ENCODE results near the genes SLFNL1 and PPCS.

GRCh38 chr1:40990329-40990861 is 10.9 kb downstream of the CTPS1 start:
- PRO-cap: no peak
- RAMPAGE, long total RNA, 2 experiments: no peak in any of the 2 experiments

- PRO-cap: no peak
- RAMPAGE, long total RNA, 2 experiments: no peak in any of the 2 experiments
Observed at GRCh38 chr1:41008360-41009001, 13.0 kb downstream of the SLFNL1 start.

GRCh38 chr1:41014843-41015552 is 6.5 kb downstream of the SLFNL1 start:
- PRO-cap: no peak
- RAMPAGE, long total RNA, 2 experiments: no peak in any of the 2 experiments

DNA sequence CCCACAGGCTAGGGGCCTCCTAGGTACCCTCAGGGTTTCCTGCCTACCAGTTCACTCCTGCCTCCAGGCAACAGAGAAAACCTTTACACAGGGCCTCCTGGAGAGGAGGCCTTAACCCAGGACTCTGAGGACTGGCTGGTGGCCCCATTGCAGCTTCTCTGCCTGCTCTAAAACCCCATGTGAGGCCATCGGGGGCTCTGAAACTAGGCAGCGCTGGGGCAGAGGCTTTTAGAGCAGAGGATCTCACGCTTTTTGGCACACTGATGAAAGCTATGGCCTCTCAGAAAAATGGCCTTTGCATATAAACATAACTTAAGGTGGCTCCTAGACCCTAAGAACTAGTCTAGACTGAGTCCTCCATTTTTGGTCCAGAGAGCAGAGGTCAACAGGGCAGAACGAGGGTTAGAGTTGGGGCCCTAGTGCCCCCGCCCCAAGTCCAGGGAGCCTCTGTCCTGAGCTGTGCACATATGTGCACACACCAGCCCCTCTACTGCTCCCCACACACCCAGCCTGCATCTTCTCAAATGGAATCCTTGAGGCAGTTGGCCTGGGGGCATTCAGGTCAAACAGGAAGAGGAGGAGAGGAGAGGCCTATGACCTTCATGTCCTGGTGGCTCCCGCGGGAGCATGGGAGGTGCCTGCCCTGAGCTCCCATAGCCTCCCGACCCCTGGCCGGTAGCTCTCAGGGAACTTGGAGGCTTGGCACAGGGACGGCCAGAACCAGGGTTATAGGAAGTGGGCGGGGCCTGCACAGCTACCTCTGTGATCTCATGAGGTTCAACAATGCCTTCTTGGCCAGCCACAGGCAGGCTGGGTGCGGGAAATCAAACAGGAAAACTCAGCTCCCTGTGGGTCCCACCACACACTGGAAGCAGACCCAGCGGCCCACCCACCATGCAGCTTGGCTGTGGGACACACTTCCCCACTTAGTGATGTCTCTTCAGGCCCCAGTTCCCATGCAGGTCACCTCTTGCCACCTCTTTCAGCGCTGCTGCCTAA is at the start of gene SLFNL1:
Gene SLFNL1, minus strand, starts transcription at position 701 of the 999 bp plus-strand sequence.
- PRO-cap: no peak
- RAMPAGE, long total RNA, 2 experiments: no peak in any of the 2 experiments

DNA sequence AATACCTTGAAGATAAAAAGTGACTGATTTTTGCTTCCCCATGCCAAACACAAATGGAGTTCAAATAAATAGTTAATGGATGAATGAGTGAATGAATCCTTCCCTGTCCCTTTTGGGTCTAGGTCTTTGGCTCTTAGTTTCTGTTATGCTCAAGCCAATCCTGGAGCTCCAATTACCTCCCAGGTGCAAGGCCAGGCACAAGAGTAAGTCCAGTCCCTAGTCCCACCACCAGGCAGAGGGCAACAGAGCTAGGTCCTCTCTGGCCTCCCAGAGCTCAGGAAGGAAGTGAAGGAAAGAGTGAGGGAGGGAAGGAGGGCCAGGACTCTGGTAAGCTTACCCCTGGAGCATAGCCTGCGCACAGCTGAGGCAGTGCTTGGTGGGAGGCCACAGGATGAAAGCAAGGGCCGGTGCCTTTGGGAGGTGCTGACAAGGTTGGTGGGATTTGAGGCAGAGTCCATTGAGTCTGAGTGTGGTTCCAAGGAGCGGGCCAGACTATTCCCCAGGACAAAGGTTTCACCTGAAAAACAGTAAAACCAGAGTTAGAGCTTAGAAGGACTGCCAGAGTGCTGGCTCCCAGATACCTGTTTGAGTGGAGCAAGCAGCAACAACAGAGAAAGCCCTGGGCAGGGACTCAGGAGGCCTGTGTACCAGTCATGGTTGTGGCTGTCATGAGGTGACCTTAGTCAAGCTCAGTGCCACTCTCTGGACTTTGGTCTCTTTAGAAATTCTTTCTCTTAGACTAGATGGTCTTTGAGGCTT is 15.7 kb upstream of the SLFNL1 start:
- PRO-cap: no peak
- RAMPAGE, long total RNA, 2 experiments: no peak in any of the 2 experiments

DNA sequence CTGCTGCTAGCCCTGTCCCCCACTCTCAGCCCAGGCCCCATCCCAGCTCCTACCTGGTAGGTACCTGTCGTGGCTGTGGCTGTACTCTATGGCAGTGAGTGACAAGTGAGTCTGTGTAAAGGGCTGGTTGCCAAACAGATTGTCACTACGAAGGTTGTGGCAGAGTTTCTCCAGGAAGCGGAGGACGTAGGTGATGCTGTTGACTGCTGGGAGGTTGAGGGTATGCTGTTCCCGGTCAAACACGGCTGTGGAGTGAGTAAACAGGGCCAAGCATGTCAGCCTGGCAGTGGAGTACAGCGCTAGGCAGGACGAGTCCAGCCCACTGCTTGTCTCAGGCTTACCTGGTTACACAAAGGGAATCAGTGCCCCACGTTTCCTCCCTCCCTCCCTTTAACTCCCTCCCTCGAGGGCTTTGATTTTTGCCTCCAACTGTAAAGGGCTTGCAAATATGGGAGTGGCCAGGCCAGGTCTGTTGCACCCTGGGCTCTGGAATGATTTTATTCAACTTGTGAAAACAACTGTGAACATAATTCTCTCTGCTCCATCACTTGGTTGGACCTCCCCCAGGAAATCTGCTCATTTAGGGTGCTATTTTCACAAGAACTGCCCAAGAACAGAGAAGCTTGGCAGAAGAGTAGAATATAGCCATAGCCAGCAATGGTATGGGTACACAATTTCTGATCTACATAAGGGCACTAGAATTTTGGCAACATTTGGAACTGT is 25.0 kb upstream of the SLFNL1 start:
- PRO-cap: no peak
- RAMPAGE, long total RNA, 2 experiments: no peak in any of the 2 experiments

DNA sequence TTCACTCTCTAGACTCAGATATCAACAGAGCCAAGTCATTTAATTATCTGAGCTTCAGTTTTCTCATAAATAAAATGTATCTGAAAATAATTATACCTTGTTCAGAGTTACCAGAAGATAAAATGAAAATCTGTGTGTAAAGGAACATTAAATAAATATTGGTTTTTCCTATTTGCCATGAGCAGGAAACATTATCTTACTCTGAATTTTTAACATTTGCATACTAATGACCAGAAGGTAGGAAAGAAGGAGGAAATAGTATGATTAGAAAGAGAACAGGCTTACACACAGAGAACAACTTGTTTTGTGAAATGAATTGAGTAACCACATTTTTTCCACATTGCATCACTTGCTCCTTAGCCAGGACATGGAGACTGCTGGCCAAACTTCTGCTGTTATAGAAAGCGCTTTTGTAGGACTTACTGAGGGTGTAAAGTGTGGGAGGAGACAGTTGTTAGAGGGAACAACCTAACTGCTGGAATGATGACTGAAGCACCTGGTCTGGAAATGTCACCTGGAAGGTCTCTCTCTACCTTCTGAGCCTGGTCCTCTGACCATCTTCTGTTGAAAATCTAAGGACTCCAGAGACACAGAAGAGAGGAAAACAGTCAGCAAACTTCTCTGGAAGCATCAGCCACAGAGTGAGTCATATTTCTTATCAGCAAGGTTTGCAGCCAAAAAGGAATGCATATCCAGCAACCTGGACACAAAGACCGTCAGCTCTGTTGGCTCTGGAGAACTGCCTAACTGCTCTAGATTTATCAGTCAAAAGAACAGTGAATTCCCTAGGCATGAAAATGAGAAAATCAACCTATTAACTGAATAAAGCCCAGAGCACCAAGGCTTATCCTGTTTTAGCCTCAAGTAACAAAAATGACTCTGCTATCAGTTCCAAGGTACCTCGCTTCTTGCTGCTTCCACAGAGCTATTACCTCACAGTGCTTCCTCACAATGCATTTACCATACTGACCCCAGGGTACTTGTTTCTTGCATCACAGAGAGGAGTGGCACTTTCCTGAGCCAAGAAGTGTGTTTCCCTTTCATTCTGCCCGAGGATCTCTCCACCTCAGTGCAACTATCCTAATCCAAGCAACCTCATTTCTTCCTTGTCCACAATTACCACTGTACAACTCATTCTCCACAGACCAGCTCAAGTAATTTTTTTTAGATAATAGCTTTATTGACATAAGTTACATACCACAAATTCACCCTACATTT is 88.0 kb upstream of the SLFNL1 start:
- PRO-cap: no peak
- RAMPAGE, long total RNA, 2 experiments: no peak in any of the 2 experiments

DNA sequence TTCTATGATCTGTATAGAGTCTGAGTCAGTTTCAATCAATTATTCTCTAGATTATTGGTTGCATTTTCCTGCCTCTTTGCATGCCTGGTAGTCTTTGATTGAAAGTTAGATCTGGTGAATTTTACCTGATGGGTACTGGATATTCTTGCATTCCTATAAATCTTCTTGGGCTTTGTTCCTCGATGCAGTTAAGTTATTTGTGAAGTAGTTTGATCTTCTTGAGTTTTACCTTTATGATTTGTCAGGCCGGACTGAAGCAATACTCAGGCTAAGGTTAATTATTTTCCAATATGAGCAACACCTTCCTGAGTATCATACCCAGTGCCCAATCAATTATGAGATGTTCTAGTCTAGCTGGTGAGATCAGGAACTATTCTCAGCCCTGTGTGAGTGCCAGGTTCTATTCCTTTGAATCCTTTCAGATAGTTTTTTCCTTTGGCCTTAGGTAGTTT is 92.6 kb downstream of the SCMH1 start:
- PRO-cap: no peak
- RAMPAGE, long total RNA, 2 experiments: no peak in any of the 2 experiments

GRCh38 chr1:41166068-41166392 is 76.1 kb downstream of the SCMH1 start:
- PRO-cap: no peak
- RAMPAGE, long total RNA, 2 experiments: no peak in any of the 2 experiments

GRCh38 chr1:41482127-41483011 is 2.1 kb downstream of the EDN2 start:
- PRO-cap: no peak
- RAMPAGE, long total RNA, 2 experiments: no peak in any of the 2 experiments

GRCh38 chr1:41498697-41499303 is 14.3 kb upstream of the EDN2 start:
- PRO-cap: no peak
- RAMPAGE, long total RNA, 2 experiments: no peak in any of the 2 experiments

DNA sequence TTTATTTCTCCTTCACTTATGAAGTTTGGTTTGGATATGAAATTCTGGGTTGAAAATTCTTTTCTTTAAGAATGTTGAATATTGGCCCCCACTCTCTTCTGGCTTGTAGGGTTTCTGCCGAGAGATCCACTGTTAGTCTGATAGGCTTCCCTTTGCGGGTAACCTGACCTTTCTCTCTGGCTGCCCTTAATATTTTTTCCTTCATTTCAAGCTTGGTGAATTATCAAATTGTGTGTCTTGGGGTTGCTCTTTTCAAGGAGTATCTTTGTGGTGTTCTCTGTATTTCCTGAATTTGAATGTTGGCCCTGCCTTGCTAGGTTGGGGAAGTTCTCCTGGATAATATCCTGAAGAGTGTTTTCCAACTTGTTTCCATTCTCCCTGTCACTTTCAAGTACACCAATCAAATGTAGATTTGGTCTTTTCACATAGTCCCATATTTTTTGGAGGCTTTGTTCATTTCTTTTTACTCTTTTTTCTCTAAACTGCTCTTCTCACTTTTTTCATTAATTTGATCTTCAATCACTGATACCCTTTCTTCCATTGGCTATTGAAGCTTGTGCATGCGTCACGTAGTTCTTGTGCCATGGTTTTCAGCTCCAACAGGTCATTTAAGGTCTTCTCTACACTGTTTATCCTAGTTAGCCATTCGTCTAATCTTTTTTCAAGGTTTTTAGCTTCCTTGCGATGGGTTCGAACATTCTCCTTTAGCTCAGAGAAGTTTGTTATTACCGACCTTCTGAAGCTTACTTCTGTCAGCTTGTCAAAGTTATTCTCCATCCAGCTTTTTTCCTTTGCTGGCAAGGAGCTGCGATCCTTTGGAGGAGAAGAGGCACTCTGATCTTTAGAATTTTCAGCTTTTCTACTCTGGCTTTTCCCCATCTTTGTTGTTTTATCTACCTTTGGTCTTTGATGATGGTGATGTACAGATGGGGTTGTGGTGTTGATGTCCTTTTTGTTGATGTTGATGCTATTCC is 69.5 kb upstream of the EDN2 start:
- PRO-cap: no peak
- RAMPAGE, long total RNA, 2 experiments: no peak in any of the 2 experiments

GRCh38 chr1:41623255-41623631 is 138.8 kb upstream of the EDN2 start:
- PRO-cap: no peak
- RAMPAGE, long total RNA, 2 experiments: no peak in any of the 2 experiments

DNA sequence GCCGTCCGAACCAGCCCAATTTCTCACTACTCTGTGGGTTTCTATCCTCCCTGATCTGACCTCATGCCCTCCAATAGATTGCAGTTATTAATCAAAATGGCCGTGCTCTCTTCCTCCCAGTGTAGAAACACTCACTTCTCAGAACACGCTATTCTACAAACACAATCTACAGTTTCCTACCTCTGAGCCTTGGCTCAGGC is 147.1 kb upstream of the EDN2 start:
- PRO-cap: no peak
- RAMPAGE, long total RNA, 2 experiments: no peak in any of the 2 experiments

GRCh38 chr1:41672094-41673052 is 187.9 kb upstream of the EDN2 start:
- PRO-cap: no peak
- RAMPAGE, long total RNA, 2 experiments: no peak in any of the 2 experiments

- PRO-cap: no peak
- RAMPAGE, long total RNA, 2 experiments: no peak in any of the 2 experiments
Observed at GRCh38 chr1:41890755-41891909, 27.6 kb downstream of the HIVEP3 start.

- PRO-cap: no peak
- RAMPAGE, long total RNA, 2 experiments: no peak in any of the 2 experiments
Observed at GRCh38 chr1:41955287-41956094, 36.8 kb upstream of the HIVEP3 start.

DNA sequence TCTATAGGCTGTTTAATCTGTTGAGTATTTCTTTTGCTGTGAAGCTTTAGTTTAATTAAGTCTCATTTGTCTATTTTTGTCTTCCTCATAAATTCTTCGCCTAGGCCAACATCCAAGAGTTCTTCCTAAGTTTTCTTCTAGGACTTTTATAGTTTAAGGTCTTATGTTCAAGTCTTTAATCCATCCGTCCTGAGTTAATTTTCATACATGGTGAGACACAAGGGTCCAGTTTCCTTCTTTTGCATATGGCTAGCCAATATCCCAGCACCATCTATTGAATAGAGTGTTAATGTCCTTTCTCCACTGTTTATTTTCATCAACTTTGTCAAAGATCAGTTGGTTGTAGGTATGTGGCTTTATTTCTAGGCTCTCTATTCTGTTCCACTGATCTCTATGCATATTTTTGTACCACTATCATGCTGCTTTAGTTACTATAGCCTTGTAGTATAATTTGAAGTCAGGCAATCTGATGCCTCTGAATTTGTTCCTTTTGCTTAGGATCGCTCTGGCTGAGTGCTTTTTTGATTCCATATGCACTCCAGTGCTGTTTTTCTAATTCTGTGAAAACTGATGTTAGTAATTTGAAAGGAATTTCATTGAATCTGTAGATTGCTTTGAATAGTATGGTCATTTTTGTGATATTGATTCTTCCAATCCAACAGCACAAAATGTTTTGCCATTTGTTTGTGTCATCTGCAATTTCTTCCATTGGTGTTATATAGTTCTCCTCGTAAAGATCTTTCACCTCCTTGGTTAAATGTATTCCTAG is 38.6 kb downstream of the FOXJ3 start:
- PRO-cap: no peak
- RAMPAGE, long total RNA, 2 experiments: no peak in any of the 2 experiments

DNA sequence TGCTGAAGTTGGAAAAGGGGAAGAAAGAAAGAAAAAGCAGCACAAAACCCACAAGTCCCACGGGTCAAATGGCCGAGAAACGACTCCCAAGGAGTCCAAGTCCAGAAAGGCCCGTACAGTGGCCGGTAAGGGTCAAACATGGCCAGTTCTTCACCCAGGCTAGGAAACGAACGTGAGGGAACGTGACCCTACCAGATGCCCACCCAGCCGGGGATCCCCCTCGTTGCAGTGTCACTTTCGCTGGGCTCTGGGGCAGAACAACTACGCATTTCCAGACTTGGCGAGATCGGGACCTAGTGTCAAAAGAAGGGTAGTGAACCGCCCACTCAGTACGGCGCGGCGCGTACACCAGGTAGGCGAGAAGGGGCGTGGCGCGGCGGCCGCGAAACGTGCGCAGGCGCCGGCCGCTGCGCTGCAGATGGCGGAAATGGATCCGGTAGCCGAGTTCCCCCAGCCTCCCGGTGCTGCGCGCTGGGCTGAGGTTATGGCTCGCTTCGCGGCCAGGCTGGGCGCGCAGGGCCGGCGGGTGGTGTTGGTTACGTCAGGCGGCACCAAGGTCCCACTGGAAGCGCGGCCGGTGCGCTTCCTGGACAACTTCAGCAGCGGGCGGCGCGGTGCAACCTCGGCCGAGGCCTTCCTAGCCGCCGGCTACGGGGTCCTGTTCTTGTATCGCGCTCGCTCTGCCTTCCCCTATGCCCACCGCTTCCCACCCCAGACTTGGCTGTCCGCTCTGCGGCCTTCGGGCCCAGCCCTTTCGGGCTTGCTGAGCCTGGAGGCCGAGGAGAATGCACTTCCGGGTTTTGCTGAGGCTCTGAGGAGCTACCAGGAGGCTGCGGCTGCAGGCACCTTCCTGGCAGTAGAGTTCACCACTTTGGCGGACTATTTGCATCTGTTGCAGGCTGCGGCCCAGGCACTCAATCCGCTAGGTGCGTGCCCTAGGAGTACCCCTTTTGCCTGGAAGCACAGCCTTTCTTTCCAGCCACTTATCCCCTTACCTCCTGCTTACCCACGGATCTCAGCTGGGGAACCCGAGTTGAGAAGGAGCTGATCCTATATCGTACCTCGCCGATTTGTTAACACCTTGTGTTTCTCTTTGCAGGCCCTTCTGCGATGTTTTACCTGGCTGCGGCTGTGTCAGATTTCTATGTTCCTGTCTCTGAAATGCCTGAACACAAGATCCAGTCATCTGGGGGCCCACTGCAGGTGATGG is at the start of gene PPCS:
Gene PPCS, plus strand, starts transcription at position 396 of the 1,210 bp plus-strand sequence.
- PRO-cap: bidirectional peak, plus-strand start at position 417 of the sequence, minus-strand start at position 109 of the sequence
- RAMPAGE, long total RNA, 2 experiments: start-site peak on the plus strand in 1 of 2 experiments, centred at position 410 of the sequence, 1,640 reads per replicate

- PRO-cap: no peak
- RAMPAGE, long total RNA, 2 experiments: no peak in any of the 2 experiments
Observed at GRCh38 chr1:42496895-42497335, 33.8 kb downstream of the CCDC30 start.

Data from breast epithelium (tissue), 2 donors.